ENCODE measurements around the gene ZRANB1.

DNA sequence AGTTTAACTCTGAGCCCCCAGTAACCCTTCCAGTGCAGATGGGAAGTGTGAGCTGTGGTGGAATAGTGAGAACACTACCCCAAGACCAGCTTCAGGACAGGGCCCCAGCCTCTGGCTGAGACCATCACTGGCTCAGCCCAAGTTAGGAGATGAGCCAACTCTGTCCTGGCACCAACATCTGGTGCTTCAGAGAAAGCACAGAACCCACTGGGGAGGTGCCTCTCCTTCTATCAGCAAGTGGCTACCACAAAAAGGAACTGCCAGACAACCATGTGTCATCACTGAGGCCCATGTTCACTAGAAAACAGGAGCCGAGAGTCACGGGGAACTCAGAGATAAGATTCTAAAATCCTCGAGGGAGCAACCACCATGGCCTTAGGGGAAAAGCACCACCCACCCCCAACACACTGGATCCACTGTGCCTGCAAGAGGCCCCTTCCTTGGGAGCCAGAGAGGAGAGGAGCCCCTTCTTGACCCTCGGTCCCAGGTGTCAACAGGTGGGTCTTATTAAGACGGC, 102.8 kb downstream of the FAM53B start:
- RRBS, result no CpG with 5 or more reads among the region's 5 CpGs

DNA sequence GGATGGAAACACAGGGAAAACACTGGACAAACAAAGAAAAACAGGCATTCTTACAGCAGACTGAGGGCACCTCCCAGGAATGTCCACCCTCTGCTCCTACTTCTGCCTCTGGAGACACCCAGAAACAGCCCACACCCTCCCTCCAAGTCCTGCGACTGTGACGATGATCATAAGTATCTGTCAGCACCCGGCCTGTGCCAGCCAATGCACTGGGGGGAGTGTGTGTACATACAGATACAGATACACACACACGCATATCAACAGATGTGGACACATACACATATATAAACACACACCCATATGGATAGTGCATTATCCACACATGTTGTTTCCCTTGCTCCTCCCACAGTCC, 66.1 kb downstream of the FAM53B start:
- RRBS, result no CpG with 5 or more reads among the region's 4 CpGs

DNA sequence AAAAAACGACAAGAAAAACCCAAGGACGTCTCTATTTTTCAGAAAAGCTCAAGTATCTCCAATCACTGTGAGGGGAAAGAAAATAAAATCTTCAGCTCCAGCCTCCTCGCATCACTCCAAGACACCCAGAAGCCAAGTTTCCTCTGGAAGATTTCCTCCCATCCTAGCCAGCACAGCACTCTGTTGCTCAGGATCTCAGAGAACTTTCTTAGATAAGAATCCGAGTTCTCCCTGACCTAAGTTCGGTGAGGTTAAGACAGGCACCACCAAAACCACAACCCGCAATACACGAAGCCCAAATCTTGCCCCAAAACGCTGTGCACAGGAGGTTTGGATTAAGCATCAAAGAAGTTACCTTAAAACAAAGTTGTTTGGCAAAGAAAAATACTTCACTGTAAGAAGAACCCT, 4.2 kb downstream of the FAM53B start:
- RRBS, result no CpG with 5 or more reads among the region's 8 CpGs

DNA sequence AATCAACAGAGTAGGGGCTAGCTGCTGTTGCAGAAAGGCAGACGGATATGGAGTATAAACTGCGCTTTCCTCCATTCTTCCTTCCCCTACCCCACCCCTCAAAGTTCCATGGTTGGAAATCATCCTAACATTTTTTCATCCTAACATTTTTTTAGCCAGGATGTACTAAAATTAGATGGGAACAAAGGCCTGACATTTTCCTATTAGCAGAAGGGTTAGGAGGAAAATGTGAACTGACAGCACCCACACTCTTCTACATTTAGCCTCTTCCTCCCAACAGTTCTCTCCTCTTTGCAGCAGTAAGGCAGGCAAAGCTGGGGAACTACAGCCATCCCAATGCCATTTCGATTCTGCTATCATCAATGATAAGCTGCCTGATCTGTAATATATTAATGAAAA, 11.4 kb upstream of the FAM53B start:
- RRBS, result no CpG with 5 or more reads among the region's 3 CpGs

DNA sequence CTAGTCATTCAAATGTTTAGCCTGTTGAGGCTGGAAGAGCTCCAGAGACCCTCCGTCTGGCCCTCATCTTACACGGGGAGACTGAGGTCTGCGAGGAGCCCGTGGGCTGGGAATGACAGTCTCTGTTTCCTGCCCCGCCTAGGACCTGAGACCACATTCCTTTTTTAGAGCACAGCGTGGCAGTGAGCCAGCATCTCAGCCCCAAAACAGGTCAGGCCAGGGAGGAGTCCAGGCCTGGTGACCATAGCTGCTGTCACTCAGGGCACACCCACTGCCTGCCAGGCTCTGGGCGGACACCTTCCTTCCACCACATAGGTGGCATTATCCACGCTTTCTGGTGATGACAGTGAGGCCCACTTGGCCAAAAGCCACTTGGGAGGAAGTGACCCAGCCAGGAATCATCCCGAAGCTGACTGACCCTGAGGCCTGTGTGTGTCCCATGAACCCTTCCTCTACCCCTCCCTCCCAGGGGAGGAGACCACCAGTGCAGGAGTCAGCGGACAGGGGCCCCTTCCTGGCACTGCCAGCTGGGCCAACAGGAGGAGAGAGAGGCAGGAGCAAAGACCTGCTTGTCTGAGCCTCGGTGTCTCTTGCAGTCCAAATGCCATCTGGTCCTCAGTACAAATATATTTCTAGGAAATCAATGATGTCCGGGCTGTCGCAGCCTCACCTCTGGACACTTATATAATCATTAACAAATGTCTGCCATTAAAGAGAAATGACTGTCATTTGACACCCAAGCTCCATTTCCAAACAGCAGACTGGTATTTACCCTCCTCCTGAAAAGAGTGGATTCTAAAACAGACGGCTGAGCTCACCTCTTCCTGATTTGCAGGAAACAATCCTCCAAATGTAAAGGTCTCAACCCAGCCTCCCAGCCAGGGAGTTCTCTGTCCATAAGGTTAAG, 62.9 kb downstream of the ABRAXAS2 start:
- RRBS, result no CpG with 5 or more reads among the region's 14 CpGs

DNA sequence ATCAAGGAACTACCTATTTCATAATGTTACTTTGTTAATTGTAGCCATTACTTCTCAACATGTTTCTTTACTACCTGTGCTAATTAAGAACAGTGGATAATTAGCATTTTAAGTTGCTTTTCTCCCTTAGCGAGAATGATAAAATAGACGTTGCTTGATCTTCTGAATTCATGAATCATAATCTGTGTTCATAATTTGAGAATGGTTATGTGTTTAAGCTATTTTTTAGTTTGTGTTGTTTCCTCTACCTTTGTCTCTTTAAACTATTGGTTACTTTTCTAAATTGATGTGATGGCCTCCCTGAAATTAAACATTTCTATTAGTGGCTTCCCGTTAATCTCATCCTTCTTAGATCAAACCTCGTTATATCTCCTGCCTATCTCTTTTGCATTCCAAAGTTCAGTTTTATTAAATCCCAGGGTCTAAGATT, at the start of gene ZRANB1:
Gene ZRANB1, plus strand, starts transcription at position 289 of the 430 bp plus-strand sequence.
- RRBS, result no CpG with 5 or more reads among the region's 4 CpGs

DNA sequence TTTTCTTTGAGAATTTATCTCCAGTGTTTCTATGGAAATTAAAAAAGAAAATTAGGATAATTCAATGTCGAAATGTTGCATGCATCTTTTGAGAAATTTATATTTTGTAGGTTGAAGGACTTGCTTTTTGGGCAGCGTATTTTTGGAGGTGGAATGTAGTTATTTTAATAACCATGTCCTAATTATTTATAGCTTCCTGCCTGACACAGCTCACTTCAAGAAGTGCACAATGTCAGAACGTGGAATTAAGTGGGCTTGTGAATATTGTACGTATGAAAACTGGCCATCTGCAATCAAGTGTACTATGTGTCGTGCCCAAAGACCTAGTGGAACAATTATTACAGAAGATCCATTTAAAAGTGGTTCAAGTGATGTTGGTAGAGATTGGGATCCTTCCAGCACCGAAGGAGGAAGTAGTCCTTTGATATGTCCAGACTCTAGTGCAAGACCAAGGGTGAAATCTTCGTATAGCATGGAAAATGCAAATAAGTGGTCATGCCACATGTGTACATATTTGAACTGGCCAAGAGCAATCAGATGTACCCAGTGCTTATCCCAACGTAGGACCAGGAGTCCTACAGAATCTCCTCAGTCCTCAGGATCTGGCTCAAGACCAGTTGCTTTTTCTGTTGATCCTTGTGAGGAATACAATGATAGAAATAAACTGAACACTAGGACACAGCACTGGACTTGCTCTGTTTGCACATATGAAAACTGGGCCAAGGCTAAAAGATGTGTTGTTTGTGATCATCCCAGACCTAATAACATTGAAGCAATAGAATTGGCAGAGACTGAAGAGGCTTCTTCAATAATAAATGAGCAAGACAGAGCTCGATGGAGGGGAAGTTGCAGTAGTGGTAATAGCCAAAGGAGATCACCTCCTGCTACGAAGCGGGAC, 591 bp downstream of the ZRANB1 start:
- RRBS, result no CpG with 5 or more reads among the region's 11 CpGs

DNA sequence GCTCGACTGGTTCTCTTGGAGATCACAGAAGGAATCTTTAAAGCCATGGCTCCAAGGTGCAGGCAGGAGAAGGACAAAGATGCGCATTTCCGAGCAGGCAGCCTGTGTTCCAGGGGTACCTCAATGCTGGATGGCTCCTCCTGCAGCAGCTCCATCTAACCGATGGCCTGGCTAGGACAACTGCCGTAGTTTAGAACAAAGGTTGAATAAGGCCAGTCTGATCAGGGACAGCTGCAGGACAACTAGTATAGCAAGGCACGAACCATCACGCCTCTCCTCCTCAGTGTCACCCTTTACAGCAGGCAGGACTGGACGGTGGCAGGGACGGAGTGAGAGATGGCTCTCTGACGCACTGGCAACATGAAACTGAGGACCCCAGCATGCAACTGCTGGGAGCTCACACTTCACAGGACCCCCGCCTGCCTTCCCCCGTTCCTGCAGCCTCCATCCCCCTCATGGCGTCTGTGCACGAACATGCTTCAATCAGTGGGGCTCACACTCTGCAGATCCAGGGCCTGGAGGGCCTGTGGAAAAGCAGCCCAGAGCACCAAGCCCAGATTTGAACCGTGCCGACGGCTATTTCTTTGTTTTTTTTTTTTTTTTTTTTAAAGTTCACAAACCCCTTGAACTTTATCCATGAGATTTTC, 32.3 kb downstream of the CTBP2 start:
- RRBS, result no CpG with 5 or more reads among the region's 17 CpGs

- RRBS, result no CpG with 5 or more reads among the region's 21 CpGs
These were observed 4.0 kb downstream of the CTBP2 start for GRCh38 chr10:125023871-125024320.

DNA sequence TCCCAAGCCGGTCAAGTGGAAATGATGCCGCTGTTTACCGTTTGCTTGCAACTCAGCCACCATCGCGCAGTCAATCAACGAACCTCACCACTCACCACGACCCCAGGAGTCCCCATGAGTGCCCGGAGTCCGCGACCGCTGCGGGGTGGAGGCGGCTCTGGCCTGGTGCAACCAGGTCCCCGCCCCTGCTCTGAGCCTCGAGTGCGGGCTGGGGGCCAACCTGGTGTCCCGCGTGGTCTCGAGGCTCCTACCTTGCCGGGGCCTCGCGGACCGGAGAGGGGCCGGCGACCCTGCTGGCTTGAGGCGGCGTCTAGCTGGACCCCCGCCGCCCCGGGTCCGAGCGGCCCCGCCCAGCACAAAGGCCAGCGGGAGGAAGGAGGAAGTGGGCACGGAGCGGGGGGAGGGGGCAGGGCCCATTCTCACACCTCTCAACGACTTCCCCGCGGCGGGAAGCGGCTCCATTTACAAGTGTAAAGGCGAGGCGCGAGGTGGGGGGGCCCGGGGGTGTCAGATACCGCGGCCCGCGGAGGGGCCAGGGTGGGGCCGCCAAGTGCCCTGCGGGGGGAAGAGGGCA, 123.7 kb upstream of the CTBP2 start:
- RRBS, result 66% methylated on average over 16 of the region's 51 CpGs

GRCh38 chr10:125156054-125156657, 128.3 kb upstream of the CTBP2 start:
- RRBS, result no CpG with 5 or more reads among the region's 3 CpGs

- RRBS, result no CpG with 5 or more reads among the region's 9 CpGs
These were observed 14.2 kb downstream of the DHX32 start for GRCh38 chr10:125866815-125867302.

DNA sequence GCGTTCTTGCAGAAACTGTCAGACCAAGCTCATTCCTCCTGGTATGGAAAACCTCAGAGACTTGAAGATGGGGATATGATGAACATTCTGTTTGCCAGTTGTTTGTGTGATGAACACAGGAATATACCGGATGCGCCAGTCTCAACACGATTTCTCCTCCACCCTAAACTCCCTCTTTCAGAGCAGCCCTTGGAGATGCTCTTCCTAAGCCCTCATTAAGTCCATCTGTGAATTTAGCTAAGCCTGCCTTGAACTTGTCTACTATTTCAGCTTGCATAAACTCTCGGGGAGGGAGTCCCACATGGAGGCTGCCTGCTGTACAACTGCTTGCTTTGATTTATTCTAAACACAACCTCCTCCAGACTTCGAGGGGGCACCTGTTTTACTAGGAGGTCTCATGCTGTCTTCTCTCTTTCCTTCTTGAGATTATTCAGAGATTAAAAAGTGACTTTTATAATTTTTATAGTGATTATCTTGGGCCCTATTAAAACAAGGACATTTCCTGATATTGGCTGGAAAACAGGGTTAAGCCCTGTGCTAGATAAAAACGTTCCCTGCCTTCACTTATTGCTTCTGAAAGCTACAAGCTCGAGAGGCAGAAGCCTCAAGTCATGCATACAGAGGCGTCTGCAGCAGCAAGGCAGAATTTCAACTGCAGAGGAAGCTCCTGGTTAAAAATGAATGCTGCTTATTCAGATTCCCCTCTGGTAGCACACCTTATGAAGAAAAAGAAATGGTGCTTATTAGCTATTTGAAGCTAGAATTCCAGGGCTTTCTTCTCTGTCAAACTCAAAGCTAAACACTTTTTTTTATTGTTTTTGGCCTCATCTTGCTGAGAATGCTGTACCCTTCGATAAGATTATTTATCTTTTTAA, 174.3 kb downstream of the FANK1 start:
- RRBS, result no CpG with 5 or more reads among the region's 10 CpGs

- RRBS, result no CpG with 5 or more reads among the region's 6 CpGs
These were observed 140.5 kb downstream of the ADAM12 start for GRCh38 chr10:126247763-126248161.

GRCh38 chr10:126264705-126264952, 123.6 kb downstream of the ADAM12 start:
- RRBS, result no CpG with 5 or more reads among the region's 3 CpGs

- RRBS, result no CpG with 5 or more reads among the region's 11 CpGs
These were observed 7.2 kb downstream of the C10orf90 start for GRCh38 chr10:126663088-126663818.

GRCh38 chr10:126838910-126839860, 66.0 kb upstream of the DOCK1 start:
- RRBS, result no CpG with 5 or more reads among the region's 13 CpGs

DNA sequence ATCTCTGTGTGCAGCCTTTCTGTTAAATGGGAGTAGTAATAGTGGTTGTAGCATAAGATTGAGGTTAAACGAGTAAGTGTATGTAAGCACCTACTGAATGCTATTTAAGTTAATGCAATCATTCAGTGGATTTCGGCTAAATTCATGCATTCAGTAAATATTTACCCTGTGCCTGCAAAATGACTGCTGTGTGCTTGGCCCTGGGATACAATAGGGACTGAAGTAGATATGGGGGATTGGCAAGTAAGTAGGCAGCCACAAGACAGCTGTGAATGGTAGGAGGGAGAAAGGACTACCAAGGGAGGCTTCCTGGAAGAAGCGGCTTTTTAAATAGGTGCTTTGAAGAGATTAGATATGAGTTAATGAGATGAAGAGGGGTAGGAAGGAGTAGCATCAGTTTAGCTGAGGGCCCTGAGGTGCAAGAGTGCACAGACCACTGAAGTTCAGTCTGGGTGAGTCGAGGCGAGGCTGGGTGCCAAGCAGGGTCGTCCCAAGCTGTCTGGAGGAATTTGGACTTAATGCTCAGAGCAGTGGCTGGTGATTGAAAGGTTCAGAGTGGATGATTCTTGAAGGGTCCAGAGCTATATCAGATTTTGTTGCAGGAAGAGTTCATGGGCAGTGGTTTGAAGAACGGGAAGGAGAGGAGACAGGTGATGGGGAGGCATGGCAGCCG, 38.3 kb downstream of the DOCK1 start:
- RRBS, result no CpG with 5 or more reads among the region's 8 CpGs

DNA sequence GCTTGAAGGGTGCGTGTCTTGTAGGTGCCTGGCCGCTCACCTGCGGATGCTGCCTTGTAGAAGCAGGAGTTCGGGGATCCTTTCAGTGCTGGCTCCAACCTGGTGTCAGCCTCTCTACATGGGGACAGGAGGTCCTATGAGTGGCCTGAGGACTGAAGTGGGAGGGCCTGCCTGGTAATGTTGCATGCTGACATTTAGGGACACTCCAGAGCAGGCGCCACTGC, 520 bp upstream of the INSYN2A start:
- RRBS, result no CpG with 5 or more reads among the region's 5 CpGs

GRCh38 chr10:127296880-127297568, 100.6 kb upstream of the INSYN2A start:
- RRBS, result no CpG with 5 or more reads among the region's 11 CpGs